Diencephalon (tissue), 2 donors: ENCODE data around the genes GLIS2, CORO7 and DNAAF8.

- RAMPAGE, long total RNA: no peak
These were observed 28.9 kb downstream of the SRL start for GRCh38 chr16:4212859-4213540.

DNA sequence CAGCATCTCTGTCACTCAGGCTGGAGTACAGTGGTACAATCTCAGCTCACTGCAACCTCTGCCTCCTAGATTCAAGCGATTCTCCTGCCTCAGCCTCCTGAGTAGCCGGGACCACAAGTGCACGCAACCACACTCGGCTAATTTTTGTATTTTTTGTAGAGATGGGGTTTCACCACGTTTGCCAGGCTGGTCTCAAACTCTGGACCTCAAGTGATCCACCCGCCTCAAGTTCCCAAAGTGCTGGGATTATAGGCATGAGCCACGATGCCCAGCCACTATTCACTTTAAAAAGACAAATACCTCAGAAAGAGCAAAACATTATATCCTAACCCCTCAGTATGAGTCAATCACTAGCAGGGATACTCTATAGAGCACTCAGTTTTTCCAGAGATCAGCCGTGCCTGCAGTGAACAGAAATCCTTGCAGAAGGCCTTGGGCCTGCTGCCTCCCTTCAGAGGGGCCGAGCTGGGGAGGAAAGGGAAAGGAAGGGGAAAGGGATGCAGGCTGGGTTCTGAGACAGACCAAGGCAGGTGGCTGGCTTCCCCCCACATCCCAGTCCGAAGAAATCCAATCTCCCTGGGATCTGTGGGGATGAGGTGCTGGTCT is 25.5 kb downstream of the SRL start:
- RAMPAGE, long total RNA: no peak

GRCh38 chr16:4232785-4233895 is 8.7 kb downstream of the SRL start:
- RAMPAGE, long total RNA: no peak

DNA sequence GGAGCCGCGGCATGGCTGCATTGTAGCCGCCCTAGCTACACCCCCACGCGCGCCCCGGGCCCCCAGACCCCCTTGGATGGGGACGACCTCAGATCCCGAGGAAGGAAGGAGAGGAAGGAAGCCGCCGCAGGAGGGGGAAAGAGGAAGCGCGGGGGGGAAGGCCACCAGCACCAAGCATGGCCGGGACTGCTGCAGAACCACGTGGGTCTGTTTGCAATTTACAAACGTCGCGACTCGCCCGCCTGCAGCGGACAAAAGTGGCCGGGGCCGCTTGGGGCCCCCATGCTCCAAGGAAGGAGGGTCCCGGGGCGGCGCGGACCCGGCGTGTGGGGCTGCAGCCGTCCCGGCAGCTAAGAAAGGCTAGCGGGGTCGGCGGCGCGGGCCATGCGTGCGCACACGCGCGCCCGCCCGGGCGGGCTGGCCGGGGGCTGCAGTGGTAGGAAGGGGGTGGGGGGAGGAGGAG is 604 bp downstream of the TFAP4 start:
- RAMPAGE, long total RNA: no peak

- RAMPAGE, long total RNA: no peak
These were observed at the start of gene GLIS2 for GRCh38 chr16:4315194-4316213. Gene GLIS2 (plus strand): TSS chr16:4316067.

GRCh38 chr16:4324014-4324612 is 8.2 kb downstream of the GLIS2 start:
- RAMPAGE, long total RNA: no peak

DNA sequence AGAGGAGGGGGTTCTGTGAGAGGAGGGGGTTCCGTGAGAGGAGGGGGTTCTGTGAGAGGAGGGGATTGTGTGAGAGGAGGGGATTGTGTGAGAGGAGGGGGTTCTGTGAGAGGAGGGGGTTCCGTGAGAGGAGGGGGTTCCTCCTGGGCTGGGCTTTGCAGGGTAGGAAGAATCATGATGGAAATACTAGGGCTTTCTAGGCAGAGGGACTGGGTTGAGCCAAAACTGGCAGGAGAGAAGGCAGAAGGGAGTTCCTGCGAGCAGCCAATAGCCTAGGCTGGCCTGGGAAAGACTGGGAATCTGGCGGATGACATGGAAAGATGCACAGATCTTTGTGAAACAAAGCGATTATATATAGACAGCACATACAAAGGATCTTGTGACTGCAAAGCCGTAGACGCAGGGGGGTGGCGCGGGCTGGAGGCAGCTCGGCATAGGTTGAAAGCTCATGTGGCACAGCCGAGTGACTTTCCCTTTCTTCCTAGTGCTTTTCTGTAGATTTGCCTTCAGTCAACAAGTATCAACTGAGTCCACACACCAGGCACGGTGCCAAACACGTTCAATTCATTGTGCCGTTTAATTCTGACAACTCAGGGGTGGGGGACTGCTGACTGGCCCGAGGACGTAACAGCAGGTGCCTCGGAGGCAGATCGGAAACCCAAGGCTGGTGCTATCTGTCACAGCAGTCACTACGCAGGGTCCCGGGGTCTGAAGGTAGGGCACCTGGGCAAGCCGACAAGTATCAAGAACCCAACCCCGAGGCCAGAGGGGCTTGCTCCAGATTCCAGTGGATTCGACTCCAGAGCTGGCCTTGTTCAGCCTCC is 6.2 kb downstream of the PAM16 start:
- RAMPAGE, long total RNA: no peak

- RAMPAGE, long total RNA: no peak
These were observed 9.5 kb upstream of the VASN start for GRCh38 chr16:4362168-4362455.

DNA sequence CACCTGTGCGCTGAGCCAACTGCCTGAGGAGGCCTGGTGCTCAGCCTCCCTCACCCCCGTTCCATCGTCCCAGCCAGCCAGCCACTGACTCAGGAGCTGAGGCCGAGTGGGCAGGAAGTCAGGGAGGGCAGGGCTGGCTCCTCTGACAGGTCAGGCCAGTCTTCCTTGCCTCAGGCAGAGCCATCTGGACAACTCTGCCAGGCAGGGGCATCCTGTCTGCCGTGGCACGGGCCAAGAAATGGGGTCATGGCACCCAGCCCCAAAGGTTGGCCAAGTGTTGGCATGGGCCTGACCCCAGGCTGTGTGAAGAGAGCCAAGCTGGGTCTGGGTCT is 2.7 kb upstream of the VASN start:
- RAMPAGE, long total RNA: no peak

DNA sequence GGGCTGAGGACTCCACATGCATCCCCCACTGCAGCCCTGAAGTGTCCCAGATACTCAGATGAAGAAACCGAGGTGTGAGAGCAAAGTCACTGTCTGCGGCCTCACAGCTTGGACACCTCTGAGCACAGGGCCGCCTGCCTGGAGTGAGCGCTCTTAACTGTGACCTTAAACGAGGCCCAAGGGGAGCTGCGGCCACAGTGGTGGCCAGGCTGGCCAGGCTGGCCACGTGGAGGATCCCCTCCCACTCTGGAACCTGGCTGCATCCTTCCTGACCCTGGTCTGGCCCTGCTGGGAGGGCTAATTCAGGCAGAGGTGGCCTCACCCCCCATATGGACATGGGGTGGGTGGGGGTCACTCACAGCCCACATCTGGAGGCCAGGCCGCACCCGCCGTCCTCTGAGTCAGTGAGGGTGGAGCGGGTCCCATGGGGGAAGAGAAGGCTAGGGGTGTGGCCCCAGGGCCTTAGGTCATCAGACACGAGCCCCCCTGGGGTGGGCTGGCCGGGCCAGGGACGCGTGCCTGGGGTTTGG is 6.6 kb downstream of the VASN start:
- RAMPAGE, long total RNA: no peak

- RAMPAGE, long total RNA: no peak
These were observed 7.8 kb downstream of the VASN start for GRCh38 chr16:4379456-4379743.

GRCh38 chr16:4386405-4387312 is 15.0 kb downstream of the VASN start:
- RAMPAGE, long total RNA: no peak

DNA sequence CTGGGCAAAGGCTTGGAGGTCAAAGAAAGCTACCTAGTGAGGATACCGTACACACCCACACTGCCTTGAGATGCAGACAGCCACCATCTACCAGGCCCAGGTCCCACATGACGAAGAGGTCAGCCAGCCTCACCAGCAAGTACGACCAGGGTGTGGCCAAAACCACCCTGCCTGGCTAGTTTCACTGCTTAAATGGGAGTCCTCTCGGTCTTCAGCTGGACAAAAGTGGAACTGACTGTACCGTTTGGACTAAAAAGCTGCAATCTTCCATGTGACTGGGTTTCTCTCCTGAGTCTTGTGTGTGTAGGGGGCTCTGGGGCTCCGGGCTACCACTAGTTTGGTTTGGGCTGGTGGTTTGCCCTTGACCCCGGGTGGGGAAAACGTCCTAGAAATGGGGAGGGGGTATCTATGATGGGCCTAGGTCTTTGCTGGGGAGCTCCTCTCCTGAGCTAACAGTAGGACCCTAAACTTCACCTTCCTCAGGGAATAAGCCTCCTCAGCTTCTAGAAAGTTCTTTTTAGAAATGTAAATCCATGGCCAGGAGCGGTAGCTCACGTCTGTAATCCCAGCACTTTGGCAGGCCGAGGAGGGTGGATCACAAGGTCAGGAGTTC is 21.7 kb downstream of the VASN start:
- RAMPAGE, long total RNA: no peak

- RAMPAGE, long total RNA: no peak
These were observed 5.8 kb downstream of the CORO7 start for GRCh38 chr16:4410450-4411189.

DNA sequence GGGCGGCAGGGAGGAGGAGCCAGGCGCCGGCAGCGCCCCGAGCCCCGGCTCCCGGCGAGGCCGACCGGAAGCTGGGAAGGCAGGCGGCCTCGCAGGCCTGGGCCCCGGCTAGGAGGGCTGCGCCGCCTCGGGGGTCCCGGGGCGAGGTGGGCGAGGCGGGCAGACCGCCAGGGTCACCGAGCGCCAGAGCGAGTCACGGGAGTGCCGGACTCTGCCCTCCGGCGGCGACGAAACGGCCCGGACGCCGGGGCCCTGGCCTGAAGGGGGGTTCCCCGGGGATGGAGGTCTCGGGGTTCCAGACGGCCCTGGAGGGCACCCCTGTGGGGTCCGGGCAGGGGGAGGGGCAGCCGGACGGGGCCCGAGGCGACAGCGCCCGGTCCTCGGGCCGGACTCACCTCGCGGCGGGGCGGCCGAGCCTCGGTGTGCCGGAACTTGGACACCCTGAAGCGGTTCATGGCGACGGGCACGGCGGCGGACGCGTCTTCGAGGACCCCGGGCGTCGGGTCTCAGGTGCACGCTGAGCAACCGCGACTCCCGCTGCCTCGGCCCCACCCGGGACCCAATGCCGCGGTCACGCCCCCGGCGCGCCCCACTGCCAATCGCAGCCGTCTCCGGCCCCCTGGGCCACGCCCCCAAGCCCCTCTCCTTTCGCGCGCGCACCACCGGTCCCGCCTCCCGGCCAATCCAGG is at the start of gene CORO7:
Gene CORO7, minus strand, starts transcription at position 533 of the 689 bp plus-strand sequence.
- RAMPAGE, long total RNA: no peak

DNA sequence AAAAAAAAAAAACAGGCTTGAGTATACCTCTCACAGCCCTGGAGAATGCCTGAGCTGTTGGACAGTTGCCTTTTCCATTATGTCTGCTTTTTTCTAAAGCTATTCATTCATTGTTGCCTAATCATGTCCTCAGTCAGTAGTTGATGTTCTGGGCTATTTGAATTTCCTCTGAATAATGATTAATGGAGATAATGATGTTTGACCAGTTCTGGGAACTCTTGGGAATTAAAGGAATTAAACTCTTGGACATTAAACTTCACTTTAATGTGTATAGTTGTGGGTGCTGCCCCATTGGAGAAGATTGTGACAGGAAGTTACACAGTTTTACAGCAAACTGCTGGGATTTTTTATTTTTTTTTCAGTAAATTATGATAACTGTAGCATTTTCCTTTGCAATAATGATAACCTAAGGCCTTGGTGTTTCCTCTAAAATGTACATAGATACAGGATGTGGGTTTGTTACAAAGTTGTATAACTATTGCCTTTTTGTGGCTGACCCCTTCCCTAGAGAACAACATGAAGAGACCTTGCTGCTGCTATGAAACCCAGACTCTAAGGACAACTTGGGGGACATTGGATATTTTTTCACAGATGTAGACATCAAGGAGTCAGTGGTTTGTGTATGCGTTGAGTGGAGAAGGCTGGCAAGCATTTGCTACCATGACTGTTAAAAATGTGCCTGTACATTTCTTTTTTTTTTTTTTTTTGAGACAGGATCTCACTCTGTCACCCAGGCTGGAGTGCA is 12.1 kb downstream of the HMOX2 start:
- RAMPAGE, long total RNA: no peak

DNA sequence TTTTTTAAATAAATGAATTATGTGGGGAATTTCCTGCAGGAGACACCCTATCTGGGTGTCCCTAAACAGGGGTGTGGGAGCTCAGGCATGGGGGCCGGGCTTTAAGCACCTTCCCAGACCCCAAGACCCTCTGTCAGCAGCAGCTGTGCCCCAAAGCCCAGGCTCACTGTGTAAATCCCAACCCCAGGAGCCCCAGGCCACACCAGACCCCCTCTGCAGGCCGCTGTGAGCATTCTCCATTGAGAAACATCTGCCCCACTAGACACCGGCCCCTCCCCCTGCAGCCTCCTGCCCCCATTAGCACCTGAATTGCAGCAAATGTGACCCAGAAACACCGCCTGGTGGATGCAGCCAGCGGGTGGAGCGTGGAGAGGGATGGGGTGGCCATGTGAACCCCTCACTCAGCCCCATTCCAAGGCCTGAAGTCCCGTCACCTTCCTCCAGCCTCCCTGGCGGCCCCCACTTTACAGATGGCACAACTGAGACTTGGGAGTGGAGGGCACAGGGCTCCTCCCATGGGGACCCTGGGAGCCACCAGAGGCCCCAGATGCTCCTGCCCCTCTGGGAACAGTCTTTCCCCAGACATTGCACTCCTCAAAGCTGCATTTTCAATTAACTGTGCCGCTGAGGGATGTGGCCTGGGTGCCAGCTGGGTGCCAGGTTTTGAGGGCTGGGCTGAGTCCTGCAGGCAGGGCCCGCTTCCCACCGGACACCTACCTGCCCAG is 2.2 kb downstream of the UBALD1 start:
- RAMPAGE, long total RNA: no peak

- RAMPAGE, long total RNA: no peak
These were observed 3.6 kb upstream of the NUDT16L1 start for GRCh38 chr16:4689424-4690575.

DNA sequence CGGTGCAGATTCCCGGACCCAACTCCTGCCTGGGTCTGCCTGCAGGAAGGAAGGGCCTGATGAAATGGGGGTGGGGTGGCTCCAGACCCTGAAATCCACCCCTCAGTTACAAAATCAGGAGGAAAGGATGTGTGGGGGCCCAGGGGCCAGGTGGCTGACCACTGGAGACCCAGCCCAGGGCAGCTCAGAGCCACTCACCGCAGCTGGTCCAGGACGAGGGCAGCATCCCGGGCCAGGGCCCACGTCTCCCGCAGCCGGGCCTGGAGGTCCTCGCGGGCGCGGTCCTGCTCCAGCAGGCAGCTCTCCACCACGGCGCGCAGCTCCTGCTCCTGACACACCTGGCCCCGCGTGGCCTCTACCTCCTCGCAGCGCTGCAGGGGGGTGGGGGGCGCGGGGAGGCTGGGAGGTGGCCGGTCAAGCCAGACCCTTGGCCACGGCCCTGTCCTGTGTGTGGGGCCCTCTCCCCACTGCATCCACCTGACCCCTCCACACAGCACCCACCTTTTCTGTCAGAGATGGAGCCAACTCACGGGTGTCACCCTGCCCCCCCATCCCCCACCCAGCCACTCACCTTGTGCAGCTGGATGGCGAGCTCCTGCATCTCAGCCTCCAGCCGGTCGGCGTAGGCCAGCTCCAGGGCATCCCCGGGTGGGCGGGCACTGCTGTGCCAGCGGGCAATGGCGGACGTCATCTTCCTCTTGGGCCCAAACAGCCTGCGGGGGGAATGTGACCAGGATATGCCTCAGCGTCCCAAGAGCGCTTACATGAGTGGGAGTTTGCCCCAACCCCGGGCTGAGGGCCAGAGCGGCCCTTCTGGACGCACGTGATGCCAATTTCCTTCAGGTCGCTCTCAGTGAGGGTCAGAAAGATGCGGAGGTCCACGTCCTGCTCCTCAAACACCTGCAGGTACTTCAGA is 5.1 kb downstream of the NUDT16L1 start:
- RAMPAGE, long total RNA: no peak

DNA sequence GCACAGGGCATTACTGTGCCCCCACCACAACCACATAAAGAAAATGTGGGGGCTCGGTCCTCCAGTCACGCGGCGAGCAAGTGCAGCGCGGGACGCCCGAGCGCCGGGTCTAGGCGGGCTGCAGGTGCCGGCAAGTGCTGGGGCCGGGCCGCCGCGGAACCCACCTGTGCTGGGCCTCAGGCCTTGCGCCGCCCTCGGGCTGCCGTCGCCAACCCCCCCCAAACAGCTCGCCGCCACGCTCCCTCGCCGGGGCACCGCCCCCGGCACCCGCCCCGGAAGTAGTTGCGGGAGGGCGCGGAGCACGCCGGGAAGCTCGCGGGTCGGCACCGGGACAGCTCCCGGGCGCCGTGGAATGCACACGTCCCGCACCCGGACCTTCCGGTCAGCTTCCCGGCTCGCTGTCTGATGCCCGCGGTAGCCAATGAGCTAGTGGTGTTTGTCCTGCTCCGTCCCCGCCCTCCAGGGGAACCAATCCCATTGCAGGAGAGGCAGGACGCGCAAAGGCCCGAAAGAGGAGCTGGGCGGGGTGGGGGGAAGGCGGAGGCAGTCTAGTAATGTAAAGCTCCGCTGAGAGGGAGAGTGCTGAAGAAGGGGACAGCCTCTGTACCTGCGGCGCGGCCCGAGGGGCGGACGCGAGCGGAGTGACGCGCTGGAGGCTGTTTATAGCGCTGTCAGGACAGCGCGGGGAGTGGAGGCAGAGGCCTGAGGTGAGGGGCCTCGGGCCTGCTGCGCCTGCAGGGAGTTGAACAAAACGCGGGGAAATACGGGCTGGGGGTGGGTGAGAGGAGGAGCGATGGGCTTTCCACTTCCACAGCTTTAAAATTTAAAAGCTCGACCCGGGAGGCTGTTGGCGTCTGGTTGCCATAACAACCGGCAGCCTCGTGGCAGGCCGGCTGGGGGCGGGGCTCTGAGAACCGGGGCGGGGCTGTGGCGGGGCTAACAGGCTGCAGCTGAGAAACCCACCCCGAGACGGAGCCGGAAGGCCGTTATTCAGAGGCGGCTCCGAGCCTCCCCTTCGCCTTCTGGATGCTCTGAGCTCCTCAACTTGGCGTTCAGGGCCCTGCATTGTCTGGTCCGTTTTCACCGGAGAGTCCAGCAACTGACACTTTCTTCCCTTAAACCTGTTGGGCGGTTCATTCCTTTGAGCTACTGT is at the start of gene DNAAF8:
Gene DNAAF8, plus strand, starts transcription at position 546 of the 1,153 bp plus-strand sequence.
- RAMPAGE, long total RNA: no peak